ENCODE measurements around the genes GNGT1 and PON3.

GRCh38 chr7:92448663-92449376, 1.5 kb downstream of the GATAD1 start:
- RRBS, result no CpG with 5 or more reads among the region's 3 CpGs

- RRBS, result no CpG with 5 or more reads among the region's 2 CpGs
Measured at GRCh38 chr7:92474266-92474465, 3.6 kb downstream of the ERVW-1 start.

GRCh38 chr7:92610243-92610911, 20.2 kb upstream of the FAM133B start:
- RRBS, result no CpG with 5 or more reads among the region's 3 CpGs

GRCh38 chr7:92613878-92614387, 23.7 kb upstream of the FAM133B start:
- RRBS, result no CpG with 5 or more reads among the region's 2 CpGs

- RRBS, result no CpG with 5 or more reads among the region's 5 CpGs
Measured at GRCh38 chr7:92631339-92632256, 41.4 kb upstream of the FAM133B start.

DNA sequence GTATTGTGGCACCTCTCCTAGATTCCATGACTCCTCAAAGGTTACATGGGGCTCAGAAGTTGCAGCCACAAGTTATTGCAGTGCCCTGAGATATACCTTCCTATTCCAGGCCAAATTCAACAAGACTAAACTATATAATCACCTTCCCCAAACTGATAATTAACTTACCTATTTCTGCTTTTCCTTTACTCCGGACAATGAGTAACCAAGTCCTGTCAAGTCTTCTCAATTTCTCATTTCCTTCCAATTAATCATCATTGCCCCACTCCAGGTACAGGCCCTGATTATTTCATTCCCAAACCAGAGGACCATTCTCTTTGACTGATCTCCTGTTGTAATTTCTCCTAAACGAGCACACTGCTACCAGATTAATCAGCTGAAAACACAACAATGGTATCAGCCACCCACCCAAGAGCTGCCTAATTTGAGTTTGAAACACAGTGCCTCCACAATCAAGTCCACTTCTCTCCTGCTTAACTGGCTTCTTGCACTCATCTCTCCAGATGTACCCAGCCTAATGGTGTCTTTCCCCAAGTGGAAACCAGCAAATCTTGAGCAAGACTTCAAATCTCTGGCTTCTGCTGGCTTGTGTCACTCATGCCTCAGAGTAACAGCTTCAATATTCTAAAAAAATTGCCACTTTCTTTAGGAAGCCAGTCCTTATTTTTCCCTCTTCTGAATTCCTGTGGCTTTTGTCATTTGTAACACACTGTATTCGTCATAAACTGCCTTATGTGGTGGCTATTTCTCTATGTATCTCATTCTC, 89.2 kb downstream of the CDK6 start:
- RRBS, result no CpG with 5 or more reads among the region's 3 CpGs

DNA sequence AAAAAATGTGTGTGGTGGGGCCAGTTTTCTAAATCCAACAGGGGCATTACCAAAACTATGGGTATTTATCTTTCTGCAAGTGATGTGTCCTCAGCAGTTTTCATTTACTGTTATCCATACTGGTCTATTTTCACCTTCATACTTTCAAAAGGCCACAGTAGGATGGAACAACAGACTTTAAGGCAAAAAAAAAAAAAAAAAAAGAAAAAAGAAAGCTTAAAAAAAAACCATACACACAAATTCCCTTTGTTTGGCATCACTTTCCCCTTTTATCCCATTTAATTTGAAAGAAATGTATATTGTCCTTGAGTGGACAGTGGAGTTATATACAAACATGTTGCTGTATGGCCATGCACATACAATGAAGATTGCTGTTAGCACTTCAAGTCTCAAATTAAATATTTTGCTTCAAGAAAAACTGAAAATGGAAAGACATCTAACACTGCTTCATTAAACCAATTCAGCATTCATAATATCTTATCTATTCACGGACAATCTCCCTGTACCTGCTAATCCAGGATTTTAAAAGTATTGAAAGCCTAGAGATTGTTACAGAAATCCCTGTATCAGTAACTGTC, 76.8 kb downstream of the CDK6 start:
- RRBS, result no CpG with 5 or more reads among the region's 1 CpG

- RRBS, result no CpG with 5 or more reads among the region's 5 CpGs
Measured at GRCh38 chr7:92768547-92769442, 67.6 kb downstream of the CDK6 start.

GRCh38 chr7:92809417-92810168, 26.8 kb downstream of the CDK6 start:
- RRBS, result no CpG with 5 or more reads among the region's 6 CpGs

GRCh38 chr7:92833237-92834016, 2.9 kb downstream of the CDK6 start:
- RRBS, result no CpG with 5 or more reads among the region's 81 CpGs

DNA sequence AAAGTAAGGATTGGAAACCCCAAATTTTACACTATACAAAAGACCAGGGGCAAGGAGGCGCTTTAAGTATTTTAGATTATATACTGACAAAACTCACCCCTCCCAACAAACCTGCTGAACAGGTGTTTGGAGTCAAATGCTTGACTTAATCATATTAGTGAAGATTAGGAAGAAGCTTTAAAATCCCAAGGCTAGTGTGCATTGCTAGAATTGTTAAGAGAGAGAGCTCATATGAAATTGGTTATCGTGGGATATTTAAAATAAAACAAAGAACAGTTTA, at the start of gene GNGT1:
Gene GNGT1 (plus strand): TSS at position 207 of the 280 bp plus-strand sequence.
- RRBS, result no CpG with 5 or more reads among the region's 2 CpGs

DNA sequence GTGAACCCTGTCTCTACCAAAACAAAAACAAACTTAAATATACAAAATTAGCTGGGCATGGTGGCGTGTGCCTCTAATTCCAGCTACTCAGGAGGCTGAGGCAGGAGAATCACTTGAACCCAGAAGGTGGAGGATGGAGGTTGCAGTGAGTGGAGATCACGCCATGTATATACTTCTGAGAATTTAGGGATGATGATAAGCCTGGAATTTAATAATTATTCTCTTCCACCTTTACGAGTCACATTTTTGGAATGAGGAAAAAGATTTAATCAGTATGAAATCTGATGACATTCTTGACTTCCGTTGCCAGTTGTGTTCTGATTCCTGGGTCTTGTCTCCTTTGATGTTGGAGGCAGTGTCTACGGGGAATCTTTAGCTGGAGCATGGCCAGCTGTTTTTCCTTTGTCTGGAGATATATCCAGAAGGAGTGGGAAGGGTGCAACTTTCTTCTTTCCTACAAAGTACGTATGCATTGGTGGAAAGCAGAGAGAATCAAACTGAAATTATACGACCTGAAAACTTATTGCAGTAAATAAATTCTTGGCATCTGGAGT, 7.1 kb upstream of the GNG11 start:
- RRBS, result no CpG with 5 or more reads among the region's 7 CpGs

DNA sequence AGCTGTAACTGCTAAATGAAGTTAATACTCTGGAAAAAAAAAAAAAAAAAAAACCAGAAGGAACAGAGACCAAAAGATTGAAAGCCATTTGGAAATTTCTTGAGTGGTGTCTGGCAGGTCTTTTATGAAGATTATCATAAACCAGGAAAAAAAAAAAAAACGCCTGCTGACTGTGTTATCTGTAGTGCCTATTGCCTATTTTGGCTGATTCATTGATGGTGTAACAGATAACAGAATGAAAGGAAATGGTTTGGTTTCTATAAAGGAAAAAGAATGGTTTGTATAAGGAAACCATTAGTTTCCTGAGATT, 60.5 kb upstream of the BET1 start:
- RRBS, result no CpG with 5 or more reads among the region's 1 CpG

DNA sequence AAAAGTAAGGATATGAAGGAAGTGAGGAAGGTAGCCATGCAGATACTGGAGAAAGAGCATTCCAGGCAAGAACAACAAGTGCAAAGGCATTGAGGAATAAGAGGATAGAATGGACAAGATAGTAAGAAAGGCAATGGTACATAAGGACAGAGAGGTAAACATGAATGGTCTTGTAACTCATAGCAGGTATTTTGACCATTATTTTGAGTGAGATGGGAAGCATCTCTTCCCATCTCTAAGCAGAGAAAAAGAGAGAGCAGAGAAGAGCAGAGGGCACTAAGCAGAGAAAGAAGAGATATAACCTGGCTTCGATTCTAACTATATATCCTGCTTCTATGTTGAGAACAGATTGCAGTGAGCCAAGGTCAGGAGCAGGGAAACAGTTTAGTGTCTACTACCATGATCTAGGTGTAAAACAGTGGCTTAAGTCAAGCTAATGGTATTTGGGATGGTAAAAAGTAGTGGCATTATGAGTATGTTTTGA, 193.2 kb upstream of the BET1 start:
- RRBS, result no CpG with 5 or more reads among the region's 1 CpG

- RRBS, result no CpG with 5 or more reads among the region's 7 CpGs
Measured at GRCh38 chr7:94303690-94304195, 91.0 kb upstream of the COL1A2 start.

DNA sequence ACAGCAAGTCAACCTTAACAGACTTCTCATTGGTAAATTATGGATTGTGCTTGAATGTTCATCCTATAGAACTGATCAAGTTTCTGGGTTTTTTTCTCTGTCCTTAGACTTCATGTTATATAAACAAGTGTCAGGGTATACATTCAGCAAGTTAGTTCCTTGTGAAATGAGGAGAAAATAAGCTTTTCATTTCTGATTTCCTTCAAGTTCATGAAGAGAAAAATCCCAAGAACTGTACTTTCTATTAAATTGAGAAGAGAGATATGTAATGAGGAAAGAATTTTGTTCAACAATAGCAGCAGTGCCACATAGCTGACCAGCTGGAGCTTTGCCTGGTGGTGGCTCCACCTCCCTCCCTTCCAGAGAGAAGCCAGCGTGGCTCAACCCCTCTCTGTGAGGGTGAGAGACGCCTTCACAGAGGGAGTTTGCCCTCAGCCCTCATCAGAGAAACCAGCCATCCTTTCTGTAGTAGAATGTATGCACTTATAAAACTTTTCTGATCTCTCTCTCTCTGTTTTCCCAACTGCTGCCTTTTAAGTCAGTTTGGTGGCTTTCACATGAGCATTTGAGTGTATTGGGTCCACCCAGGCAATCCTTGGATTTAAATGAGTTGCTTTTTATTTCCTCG, 20.5 kb upstream of the COL1A2 start:
- RRBS, result no CpG with 5 or more reads among the region's 3 CpGs

DNA sequence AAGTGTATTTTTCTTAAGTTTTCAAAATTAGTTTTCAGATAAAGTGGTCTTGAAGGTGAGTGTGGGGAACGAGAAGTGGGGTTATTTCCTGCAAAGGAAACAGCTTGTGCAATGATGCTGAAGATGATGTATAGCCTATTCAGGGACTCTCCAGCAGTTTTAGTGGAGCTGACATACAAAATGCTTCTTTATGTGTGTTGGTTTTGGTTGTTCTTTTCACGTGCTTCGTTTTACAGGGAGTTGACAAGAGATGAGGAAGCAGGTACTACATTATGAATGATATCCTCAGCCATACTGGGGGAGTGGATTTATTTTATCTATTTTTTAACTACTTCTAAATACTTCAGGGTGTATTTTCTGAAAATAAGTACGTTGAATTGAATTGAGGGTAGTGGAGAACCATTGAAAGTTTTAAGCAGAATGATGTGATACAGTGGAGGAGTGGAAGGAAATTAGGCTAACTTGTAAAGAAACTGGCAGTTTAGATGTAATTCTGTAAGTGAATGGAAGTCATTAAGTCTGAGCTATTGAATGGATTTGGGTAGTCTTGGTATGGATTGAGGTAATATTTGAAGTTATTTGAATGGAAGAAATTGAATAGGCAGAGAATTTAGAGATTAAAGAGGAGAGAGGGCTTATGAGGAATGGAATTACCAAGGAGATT, 20.7 kb downstream of the CASD1 start:
- RRBS, result no CpG with 5 or more reads among the region's 4 CpGs

GRCh38 chr7:94663279-94664035, 7.5 kb upstream of the SGCE start:
- RRBS, result no CpG with 5 or more reads among the region's 21 CpGs

DNA sequence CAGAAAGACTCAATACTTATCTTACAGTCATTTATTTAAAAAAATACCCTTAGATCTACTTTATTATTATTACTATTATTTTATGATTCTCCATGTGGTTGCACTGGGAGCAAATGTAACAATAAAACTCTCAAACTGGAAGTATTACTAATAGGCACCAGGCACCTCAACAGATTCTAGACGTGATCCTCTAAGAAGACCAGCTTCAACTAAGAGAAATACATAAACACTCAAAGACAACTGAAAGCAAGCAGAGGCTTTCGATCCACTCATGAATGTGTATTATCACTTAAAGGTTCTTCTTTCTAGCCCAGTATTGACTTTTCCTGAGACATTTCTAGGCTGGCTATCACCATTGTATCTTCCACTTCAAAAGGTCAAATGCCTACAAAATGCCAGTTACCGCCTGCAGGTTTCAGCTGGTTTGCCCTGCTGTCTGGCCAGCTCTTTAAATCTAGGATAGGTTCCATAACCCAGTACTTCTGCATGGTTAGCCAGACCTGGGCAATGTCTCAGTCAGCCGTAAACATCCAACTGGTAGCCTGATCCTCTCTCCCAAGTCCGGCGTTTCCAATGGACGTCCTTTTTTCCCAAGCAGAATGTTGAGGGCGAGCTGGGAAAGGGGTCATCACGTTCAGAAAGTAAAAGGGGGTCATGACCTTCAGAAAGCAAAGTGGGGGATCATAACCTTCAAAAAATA, 664 bp downstream of the PON3 start:
- RRBS, result no CpG with 5 or more reads among the region's 9 CpGs

DNA sequence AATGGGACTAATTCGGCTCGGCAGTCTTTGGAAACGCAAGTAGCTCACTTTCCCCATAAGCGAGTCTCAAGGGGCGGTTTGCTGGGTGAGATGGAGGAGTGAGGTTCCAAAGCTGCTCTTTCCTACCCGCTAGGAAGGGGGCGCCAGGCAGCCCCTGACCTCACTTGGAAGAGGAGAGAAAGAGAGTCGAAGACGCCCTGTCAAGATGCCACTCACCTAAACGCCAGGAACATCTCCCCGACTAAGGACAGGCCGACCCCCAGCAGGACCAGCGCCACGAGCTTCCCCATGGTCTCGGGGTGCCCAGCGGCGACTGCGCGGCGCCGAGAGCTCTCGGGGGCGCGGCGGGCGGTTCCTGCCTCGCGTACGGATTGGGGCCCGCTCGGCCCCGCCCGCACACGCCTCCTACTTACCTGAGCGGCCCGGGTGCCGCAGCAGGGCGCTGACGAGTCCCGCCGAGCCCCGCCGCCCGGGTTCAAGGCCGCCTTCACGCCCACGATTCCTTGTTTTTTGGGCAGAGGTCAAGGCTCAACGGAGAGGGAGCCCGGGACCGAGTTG, at the start of gene PON3:
Gene PON3 (minus strand): TSS at position 315 of the 558 bp plus-strand sequence.
- RRBS, result 6% methylated on average over 15 of the region's 50 CpGs

Data from foreskin fibroblast (primary cell).